Subcutaneous adipose tissue (tissue), 3 donors: ENCODE results near the genes HTR4, SH3TC2 and AFAP1L1.

DNA sequence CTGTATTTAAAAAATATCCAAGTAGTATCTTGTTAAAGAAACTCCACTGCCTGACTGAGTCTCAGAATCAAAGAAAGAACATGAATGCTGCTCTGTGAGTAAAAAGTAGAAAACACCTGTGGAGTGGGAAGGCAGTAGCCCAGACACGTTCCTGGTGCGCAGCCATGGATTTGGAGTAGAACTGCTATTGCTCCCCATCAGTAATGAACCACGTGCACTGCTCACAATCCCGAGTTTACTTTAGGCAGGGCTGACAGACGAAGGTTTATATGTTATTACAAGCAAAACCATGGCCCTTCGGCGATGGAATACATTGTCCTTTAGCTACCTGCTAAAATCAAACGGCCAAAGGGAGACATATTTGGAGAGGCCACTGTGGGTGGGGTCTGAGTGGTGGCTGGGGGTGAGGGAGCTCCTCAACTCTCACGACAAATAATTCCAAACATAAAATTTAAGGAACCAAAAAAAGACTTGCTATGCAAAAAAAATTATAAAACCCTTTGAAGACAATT is 55.3 kb downstream of the DPYSL3 start:
- PRO-cap, result bidirectional peak, plus-strand start at position 253 of the sequence, minus-strand start at position 242 of the sequence
- RAMPAGE, long total RNA, 3 experiments, result no peak in any of the 3 experiments

DNA sequence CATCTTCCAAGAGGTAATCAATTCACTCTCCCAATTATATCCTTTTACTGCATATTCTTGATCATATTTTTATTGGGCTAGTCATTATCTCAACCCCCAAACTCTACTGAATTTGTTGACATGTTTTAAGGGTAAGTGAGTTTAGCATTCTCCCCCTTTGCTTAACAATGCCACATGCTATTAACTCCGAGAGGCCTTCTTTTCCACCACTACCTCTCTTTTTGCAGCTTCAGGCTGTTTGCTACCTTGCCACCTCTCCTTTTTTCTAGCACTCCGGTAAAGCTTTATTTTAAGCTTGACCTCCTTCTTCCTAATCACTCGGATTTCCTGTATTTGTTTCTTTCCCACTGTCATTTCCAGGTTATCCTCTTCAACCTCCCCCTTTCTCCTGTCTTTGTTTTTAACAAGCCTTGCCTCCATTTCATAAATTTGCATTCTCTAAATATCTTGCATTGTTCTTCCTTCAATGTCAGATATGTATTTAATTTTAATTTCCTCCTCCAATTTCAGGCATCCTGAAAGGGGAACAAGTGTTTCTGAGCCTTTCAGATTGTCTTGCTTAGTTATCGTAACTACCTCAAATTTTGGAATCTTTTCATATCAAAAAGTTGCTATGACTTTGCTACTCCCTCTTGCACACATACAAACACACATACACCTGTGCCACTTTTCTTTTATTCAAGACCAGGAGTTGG is 22.9 kb downstream of the DPYSL3 start:
- PRO-cap, result no peak
- RAMPAGE, long total RNA, 3 experiments, result no peak in any of the 3 experiments

GRCh38 chr5:147659396-147659777 is 123.1 kb downstream of the JAKMIP2 start:
- PRO-cap, result no peak
- RAMPAGE, long total RNA, 3 experiments, result no peak in any of the 3 experiments

- PRO-cap, result no peak
- RAMPAGE, long total RNA, 3 experiments, result no peak in any of the 3 experiments
Observed at GRCh38 chr5:147871581-147872574, 6.6 kb upstream of the SCGB3A2 start.

GRCh38 chr5:148437229-148437782 is 53.5 kb downstream of the FBXO38 start:
- PRO-cap, result unidirectional peak, minus-strand start at chr5:148437369
- RAMPAGE, long total RNA, 3 experiments, result no peak in any of the 3 experiments

DNA sequence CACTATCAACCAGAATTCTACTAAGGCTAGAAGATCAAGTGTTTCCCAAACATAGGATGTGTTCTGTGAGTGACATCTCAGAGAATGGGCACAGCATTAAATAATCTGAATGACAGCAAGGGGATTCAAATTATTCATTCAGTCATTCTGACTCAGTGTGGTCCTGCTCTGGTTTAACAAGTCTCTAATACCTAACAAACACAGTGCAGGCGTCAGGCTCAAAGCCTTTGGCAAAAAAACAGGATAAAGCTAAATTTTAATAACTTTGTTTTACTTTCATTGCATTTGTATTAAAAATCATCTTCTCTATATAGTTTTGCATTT is 104.4 kb downstream of the FBXO38 start:
- PRO-cap, result no peak
- RAMPAGE, long total RNA, 3 experiments, result no peak in any of the 3 experiments

- PRO-cap, result no peak
- RAMPAGE, long total RNA, 3 experiments, result no peak in any of the 3 experiments
Observed at GRCh38 chr5:148654448-148654976, at the start of gene HTR4. Gene HTR4 (minus strand): TSS chr5:148654527.

DNA sequence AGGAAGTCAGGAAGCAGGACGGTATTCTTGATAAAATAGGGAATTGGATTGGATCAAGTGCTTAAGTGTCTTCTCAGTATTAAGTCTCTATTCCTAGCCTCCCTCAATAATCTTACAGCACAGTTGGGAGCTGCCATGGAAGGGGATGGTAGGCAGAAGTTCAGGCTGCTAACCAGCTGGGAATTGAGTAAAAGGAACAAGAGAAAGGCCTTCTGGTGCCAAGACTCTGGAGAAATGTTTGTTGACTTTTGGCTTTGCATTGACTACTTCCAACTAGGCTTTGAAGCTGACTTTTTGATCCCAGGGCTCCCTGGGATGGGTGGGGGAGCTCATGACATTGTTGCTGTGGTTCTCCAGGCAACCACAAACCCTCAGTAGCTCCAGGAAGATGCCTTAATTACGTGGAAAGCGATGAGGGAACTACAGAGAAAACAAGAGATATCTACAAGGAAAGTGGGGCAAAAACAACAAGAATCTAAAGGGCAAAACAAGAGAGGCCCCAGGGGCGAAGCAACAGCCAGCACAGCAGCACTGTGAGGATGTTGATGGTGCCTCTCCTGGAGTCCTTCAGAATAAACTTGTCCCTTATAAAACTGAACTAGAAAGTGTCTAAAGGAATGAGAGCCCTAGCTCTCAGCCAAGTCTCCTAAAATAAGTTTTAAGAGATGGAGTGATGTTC is 85.3 kb upstream of the HTR4 start:
- PRO-cap, result no peak
- RAMPAGE, long total RNA, 3 experiments, result no peak in any of the 3 experiments

DNA sequence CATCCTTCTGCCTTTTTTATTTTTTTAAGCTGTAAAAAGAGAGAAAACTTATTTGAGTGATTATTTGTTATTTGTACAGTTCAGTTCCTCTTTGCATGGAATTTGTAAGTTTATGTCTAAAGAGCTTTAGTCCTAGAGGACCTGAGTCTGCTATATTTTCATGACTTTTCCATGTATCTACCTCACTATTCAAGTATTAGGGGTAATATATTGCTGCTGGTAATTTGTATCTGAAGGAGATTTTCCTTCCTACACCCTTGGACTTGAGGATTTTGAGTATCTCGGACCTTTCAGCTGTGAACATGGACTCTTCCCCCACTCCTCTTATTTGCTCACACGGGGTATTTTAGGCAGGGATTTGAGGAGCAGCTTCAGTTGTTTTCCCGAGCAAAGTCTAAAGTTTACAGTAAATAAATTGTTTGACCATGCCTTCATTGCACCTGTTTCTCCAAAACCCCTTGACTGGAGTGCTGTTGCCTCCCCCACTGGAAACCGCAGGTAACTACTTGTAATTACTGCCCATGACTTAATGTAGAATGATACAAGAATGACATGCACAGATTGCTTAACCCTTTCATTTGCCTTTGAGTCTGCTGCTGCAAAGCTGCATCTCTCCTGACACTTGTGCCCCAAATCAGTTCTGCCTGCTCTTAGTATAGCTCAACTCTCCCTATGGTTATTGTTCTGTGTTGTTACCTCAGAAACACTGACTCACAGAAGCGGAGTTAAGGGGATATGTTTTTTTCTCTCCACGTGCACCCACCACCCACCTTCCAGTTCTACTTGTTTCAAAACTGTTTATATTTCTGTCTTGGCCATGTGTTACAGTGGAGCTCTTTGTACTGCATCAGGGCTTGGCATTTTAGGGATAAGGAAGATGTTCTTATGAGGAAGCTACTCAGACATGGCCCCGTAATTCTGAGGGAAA is 2.0 kb downstream of the ADRB2 start:
- PRO-cap, result no peak
- RAMPAGE, long total RNA, 3 experiments, result no peak in any of the 3 experiments

DNA sequence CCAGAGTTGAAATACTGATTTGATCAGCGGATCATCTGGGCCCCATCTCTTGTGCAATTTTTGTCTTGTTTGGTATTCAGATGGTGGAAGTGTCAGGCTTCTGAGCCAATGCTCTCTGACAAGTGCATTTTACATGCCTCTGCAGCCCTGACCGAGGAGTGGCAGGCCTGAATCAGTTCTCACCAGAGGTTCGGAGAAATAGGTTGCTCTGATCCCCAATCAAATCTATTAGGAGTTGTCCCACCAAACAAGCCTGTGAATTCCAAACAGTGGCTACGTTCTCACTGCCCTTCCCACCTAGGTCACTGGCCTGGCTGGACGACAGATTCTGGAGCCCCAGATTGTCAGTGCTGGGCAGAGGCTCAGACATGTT is 88.5 kb downstream of the ADRB2 start:
- PRO-cap, result no peak
- RAMPAGE, long total RNA, 3 experiments, result no peak in any of the 3 experiments

GRCh38 chr5:148965813-148966261 is 97.0 kb downstream of the SH3TC2 start:
- PRO-cap, result bidirectional peak, plus-strand start at chr5:148966045, minus-strand start at chr5:148965923
- RAMPAGE, long total RNA, 3 experiments, result no peak in any of the 3 experiments

- PRO-cap, result no peak
- RAMPAGE, long total RNA, 3 experiments, result no peak in any of the 3 experiments
Observed at GRCh38 chr5:149062963-149063675, at the start of gene SH3TC2. Gene SH3TC2 (minus strand): TSS chr5:149063062.

DNA sequence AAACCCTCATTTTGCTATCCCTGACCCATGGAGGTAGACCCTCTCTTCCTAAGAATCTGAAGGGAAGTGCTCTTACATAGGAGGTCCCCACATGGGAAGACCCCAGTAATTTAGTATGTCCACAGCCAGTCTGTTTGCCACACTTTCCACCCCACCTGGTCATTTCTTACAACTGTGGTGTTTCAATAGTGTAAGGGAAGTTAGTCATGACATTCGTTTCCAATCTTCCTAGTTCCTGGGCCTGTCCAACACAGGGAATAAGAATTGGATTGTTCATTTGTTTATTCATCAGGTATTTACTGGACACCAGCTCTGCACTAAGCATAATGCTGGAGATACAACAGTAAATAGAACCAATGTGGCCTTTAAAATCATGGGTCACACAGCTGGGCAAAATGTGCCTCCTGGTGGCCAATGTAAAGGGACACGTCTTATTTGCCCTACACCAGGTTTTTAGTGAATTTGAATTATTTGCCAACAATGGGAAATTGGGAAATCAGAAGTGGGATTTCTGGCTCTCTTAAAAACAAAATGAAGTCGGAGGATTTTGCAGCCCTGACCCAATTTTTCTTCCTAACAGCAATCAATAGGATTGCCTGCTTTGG is 10.4 kb downstream of the ABLIM3 start:
- PRO-cap, result no peak
- RAMPAGE, long total RNA, 3 experiments, result no peak in any of the 3 experiments

DNA sequence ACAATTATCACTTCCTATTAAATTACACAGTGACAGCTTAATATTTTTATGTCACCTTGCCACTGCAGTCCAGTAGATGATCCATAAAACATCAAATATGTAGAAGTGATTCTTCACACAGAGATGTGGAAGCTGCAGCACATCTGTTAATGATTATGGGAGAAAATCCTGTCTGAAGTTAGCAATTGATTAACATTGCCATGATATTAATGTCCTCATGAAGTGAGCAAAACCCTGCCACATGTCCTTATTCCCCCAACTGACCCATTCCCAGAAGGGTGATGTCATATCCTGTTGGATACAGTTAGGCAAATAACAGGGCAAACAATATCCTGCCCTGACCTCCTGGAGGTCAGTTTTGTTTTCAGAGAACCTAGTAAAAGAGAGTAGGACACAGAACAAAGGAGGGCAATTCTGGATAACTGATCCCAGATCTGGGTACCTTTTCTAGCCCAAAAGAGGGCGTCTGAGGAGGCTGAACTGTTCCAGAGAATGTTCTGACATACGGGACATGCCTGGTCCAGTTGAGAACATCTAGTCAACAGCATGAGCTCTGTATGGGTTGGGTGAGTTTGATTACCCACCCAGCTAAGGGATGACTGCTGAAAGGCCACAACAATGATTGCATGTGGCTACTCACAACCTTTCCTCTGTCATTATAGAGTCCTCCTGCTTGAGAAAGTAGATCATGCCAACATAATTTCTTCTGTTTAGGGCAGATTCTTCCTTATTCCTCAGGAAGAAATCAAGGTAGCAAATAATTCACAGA is 11.1 kb downstream of the ABLIM3 start:
- PRO-cap, result no peak
- RAMPAGE, long total RNA, 3 experiments, result no peak in any of the 3 experiments

DNA sequence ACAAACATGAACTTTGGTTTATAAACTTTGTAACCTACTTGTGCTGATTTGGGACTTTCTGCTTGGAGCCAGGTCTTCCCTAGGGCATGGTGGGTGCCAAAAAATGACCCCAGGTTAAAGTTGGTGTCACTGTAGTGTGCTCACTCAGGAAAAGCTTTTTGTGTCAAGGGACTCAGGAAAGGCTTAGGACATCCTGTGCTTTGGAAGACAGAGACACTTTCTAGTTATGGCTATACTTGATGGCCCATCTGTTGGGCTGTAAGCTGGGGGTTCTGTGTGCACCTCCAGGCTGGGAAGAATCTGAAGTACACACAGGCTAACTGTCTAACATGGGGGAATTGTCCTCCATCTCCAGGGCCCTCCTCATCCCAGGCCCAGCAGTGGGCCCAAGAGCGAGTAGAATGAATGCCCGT is 19.2 kb downstream of the ABLIM3 start:
- PRO-cap, result no peak
- RAMPAGE, long total RNA, 3 experiments, result no peak in any of the 3 experiments

- PRO-cap, result bidirectional peak, plus-strand start at chr5:149174583, minus-strand start at chr5:149174440
- RAMPAGE, long total RNA, 3 experiments, result no peak in any of the 3 experiments
Observed at GRCh38 chr5:149174290-149174669, 33.0 kb downstream of the ABLIM3 start.

- PRO-cap, result no peak
- RAMPAGE, long total RNA, 3 experiments, result no peak in any of the 3 experiments
Observed at GRCh38 chr5:149177804-149178479, 36.6 kb downstream of the ABLIM3 start.

- PRO-cap, result bidirectional peak, plus-strand start at chr5:149271859, minus-strand start at chr5:149271718
- RAMPAGE, long total RNA, 3 experiments, result start-site peak on the plus strand in 1 of 3 experiments, at chr5:149271899-149271976 at its widest, 18 reads per replicate
Observed at GRCh38 chr5:149271451-149272269, at the start of gene AFAP1L1. Gene AFAP1L1 (plus strand): TSS chr5:149271859.

DNA sequence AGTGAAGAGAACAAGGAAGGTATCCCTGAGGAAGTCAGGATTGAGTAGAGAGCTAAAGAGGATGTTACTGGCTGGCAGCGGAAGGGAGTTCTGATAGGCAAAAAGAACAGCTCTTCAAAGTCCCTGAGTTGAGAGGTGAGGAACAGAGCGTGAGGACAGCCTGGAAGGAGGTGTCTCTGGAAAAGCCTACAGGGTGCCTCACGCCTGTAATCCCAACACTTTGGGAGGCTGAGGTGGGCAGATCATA is 19.3 kb downstream of the AFAP1L1 start:
- PRO-cap, result no peak
- RAMPAGE, long total RNA, 3 experiments, result no peak in any of the 3 experiments

GRCh38 chr5:149332535-149332944 is 12.8 kb upstream of the GRPEL2 start:
- PRO-cap, result no peak
- RAMPAGE, long total RNA, 3 experiments, result start-site peak on the plus strand in 2 of 3 experiments, at chr5:149332746-149332810 at its widest, 20 to 42 reads per replicate